Paraaortic lymph node (tissue), 1 donor: ENCODE measurements around a stretch of chr21.

GRCh38 chr21:45323478-45324188 is 35.9 kb upstream of the POFUT2 start:
- PRO-cap, result no peak

DNA sequence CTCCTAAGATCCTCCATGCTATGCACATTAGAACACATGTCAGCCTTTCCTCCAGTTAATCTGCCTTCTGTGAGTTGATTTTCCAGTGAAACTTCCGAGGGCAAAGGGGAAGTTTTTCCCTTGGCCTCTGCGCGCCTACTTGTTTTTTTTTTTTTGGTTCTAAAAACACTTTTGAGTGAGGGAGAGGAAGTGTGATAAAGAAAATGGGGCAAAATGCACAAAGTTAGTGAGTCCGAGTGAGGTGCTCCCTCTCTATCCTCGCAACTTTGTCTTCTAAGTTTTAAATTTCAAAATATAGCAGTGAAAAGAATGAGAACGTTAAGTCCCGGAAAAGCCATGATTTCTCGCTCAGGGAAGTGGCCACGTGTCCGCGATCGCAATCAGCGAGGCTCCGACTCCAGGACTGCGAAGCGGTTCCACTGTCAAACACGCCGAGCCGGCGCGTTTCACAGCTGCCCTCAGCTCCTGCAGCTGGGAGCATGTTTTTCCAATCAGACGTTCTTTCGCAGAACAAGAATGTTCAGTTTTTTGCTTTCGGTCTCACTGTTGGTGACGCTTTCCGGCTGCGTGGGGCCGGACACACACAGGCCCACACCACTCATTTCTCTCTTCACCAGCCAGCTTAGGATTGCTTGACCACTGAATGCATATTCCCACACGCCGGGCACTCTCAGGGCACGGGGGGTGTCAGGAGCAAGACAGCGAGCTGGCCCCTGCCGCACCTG is 47.6 kb upstream of the COL18A1 start:
- PRO-cap, result bidirectional peak, plus-strand start at position 413 of the sequence, minus-strand start at position 268 of the sequence

DNA sequence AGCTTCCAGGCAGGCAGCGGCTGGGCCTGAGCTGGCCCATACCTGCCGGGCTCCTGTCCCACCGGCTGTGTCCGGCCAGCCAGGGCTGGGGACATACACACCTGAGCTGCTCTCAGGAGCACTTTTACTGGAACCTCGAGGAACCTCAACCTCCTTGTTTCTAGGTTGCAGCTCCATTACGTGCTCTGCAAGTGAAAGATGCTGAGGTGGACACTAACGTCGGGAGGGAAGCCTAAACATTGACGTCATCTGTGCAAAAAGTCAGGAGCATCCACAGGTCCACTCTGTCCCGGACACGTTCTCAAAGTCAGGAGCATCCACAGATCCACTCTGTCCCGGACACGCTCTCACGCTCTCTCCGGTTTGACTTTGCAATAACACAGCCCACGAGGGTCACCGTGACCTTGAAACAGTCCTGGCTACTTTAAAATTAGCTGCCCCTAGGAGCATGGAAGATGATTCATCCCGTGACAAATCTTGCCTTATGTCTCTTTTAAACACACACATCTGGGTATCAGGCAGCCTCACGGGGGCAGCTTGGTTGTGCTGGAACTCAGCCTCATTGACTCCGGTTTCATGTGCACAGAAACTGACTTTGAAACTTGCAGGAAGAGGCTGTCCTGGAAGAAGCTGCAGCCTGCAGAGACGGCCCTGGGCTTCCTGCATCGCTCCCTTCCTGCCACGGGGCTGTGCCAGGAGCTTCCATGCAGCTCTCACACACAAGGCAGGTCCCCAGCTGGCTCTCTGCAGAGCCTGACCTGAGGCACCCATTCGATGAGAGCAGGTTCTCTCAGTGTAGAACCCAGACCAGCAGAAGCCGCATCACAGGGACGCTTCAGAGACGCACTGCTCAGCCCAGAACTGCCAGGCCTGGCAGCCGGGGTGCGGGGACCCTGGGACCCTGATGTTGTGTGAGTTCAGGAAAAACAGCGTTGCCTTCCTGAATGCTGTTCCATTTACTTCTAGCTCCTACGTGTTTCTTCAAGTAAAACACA is 18.1 kb upstream of the COL18A1 start:
- PRO-cap, result no peak

- PRO-cap, result no peak
Measured at GRCh38 chr21:45475173-45475768, 67.0 kb downstream of the SLC19A1 start.

DNA sequence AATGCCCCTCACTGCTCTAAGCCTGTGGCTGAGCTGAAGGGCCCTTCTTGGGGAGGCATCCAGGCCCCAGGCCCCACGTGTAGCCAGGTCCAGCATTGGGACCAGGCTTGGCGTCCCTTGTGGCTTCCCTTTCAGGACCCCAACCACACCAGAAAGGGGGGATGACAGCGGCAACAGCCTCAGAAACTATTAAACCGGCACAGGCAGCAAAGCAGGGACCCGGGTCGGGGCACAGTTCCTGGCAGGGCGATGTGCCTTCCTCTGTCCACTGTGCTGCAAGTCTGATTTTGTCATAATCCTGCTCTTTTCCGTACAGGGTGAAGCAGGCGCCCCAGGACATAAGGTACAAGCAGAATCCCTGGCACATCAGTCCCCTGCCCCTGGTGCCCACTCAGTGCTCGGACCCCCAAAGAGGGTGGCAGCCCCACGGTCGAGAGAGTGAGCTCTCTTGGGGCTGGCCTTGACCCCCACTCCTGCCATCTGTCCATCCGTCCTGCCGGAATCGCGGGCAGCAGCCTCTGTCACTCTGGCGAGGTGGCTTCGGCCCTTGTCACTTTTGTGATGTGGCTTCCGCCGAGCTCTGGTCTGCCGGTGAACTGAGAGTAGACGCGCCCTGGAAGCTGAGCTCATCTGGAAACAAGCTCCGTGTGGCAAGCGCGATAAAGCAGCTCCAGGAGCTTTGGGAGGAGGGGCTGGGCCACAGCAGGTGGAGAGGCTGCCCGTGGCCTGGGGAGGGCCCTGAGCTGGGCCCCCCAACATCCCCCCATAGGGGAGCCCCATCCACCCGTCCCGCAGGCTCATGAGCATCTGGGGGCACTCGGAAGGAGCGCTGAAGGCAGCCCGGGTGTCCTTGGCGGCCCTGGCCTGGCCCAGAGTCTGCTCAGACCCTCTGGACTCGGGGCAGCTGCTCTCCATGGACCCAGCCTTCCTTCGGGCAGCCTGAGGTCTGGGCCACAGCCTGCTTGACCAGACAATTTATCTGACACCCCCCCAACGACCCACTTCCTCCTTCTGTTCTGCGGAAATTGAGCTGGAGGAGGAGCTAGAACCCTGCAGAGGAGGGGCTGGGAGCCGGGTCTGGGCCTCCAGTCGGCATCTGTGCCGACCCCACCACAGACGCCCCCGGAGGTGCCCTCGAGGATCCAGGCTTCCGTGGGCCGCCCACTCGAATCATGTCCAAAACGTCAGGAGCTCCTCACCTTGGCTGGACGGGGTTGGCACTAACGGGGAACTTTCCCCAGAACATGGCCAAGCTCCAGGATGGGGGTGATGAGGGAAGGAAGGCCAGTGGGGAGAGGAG is 59.3 kb downstream of the SLC19A1 start:
- PRO-cap, result bidirectional peak, plus-strand start at position 623 of the sequence, minus-strand start at position 632 of the sequence

GRCh38 chr21:45491797-45492274 is 50.4 kb downstream of the SLC19A1 start:
- PRO-cap, result no peak

GRCh38 chr21:45498762-45499377 is 43.4 kb downstream of the SLC19A1 start:
- PRO-cap, result no peak

DNA sequence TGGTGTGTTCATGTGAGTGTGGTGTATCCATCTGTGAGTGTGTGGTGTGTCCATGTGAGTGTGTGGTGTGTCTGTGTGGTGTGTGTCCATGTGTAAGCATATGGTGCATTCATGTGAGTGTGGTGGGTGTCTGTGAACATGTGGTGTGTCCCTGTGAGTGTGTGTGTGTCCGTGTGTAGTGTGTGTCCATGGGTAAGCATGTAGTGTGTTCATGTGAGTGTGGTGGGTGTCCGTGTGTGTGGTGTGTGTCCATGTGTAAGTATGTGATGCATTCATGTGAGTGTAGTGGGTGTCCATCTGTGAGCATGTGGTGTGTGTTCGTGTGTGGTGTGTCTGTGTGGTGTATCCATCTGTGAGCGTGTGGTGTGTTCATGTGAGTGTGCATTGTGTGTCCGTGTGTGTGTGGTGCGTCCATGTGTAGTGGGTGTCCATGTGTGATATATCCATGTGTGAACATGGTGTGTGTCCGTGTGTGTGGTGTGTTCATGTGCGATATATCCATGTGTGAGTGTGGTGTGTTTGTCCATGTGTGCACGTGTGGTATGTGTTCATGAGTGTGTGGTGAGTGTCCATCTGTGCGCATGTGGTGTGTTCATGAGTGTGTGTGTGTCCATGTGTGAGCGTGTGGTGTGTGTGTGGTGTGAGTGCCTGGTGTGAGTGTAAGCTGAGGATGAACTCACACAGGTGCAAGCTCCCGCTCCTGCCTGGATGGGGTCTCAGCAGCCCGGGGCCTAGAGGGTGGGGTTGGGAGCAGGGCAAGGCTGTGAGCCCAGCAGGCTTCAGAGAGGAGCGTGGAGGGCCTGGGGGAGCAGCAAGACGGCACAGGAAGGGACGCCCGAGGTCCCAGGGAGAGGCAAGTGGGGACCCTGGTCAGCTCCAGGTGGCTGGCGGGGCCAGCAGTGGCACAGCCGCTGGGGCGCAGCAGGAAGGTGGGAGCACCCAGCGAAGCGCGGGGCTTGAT is 12.2 kb downstream of the SLC19A1 start:
- PRO-cap, result no peak

DNA sequence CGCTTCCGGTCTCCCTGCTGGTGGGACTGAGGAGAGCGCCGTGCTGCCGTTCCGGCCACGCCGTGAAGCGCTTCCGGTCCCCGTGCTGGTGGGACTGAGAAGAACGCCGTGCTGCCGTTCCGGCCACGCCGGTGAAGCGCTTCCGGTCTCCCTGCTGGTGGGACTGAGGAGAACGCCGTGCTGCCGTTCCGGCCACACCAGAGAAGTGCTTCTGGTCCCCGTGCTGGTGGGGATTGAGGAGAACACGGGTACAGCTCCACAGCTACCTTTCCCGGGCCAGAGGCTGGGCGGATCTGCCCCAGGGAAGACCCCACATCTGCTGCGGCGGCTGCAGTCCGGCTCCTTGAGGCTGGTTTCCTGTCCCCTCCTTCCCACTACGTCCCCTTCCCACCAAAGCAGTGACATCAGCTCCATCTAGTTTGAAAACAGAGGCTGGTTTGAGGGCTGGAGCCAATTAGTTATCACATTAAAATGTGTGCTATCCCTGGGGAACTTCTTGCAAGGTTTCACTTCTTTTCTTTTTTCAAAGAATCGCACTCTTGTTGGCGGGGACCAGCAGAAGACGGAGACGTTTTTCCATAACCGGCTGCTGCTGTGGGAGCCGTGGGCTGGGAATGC is 9.1 kb upstream of the PCBP3 start:
- PRO-cap, result unidirectional peak, minus-strand start at position 359 of the sequence

- PRO-cap, result no peak
Measured at GRCh38 chr21:45638566-45639563, 4.7 kb upstream of the PCBP3 start.

DNA sequence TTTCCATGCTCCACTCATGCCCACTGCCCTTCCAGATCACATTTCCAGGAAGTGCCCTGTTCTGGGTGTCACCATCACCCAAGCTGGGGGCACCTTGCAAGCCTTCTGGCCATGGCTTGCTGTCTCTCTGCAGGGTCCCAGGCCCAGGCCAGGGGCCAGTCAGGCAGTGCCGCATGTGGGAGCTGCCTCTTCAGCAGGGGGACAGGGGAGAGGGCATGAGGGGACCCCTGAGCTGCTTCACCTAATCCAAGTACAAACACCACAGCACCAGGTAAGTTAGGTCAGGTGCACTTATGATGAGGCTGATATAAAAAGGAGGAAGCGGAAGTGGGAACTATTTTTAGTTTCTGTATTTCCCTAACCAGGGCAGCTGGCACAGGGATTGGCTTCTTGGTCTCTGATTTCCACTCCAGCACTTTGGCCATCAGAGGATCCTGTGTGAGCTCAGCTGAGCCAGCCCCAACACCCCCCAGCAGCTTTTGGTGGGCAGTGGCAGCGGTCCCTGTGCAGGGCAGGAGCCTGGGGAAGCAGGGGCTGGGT is 3.5 kb upstream of the PCBP3 start:
- PRO-cap, result bidirectional peak, plus-strand start at position 415 of the sequence, minus-strand start at position 243 of the sequence

DNA sequence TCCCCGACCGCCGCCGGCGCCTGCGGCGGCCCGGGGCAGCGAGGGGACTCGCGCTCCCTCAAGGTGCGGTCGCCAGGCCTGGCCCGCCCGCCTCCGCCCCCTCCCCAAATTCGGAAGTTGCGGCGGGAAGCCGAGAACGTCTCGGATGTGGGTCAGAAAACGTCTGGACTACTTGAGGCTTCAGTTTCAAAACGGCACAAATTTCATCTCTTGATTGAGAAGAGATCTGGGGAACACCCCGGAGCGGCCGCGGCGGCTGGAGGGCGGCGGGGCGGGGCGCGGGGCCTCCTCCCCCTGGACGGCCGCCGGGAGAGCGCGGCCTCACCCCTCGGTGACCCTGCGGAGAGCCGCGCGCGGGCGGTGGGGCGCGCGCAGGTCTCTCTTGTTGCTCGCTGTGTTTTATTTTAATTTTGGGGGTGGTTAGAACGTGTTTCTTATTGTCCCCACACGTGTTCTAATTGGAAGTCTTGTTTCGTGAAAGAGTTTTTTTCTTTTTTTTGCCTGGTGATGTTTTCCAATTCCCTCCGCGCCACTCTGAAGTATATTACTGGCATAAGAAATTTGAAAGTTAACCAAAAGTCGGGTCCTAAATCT is 595 bp downstream of the PCBP3 start:
- PRO-cap, result no peak

- PRO-cap, result no peak
Measured at GRCh38 chr21:45986348-45986825, 4.8 kb downstream of the COL6A1 start.

GRCh38 chr21:45987286-45987710 is 5.7 kb downstream of the COL6A1 start:
- PRO-cap, result no peak

DNA sequence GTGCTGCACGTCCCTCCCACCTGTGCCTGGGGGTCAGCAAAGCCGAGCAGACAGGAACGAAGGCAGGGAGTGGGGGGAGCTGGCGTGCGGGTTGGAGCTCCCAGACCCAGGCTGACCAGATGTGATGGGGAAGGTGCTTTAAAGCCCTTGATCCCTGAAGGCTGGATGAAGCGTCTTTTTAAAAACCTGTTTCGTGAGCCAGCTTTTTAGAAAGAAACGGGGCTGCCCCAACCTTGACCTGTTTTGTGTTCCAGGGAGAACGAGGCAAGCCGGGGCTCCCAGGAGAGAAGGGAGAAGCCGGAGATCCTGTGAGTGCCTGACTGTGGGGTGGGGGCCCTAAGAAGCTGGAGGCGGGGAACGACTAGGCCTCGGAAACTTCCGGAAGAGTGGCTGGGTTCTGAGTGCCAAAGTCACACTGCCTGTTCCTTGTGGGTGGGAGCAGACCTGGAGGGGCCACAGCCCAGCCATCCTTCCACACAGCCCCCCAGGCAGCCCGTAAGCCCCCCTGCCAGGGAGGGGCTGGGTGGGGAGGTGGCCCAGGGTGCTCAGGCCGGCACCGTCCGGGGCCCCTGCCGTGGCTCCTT is 7.4 kb downstream of the COL6A1 start:
- PRO-cap, result no peak

GRCh38 chr21:46028987-46029644 is 47.5 kb downstream of the COL6A1 start:
- PRO-cap, result no peak

GRCh38 chr21:46031690-46031889 is 50.0 kb downstream of the COL6A1 start:
- PRO-cap, result no peak

DNA sequence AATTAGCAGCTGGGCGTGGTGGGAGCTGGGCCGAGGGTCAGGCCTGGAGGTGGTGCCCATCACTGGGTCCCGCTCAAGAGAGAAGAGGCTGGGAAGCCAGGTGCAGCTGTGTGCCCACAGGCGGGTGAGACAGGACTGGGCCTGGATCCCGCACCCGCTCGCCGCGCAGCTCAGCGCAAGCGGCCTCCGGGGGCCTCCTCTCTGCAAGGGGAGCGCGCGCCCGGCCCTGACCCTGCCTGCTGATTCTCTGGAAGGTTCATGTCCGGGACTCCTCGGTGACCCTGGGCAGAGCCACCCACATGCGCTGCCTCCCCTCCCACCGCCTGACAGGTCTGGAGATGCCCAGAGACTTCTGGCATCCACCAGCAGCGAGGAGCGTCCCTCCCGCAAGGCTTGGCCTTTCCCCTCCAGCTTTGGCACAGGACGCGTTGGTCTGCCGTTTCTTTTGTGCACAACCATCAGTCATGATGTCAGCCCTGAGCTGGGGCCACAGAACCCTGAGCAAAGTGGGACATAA is 42.1 kb upstream of the COL6A2 start:
- PRO-cap, result bidirectional peak, plus-strand start at position 345 of the sequence, minus-strand start at position 249 of the sequence; unidirectional peak, minus-strand start at position 415 of the sequence

DNA sequence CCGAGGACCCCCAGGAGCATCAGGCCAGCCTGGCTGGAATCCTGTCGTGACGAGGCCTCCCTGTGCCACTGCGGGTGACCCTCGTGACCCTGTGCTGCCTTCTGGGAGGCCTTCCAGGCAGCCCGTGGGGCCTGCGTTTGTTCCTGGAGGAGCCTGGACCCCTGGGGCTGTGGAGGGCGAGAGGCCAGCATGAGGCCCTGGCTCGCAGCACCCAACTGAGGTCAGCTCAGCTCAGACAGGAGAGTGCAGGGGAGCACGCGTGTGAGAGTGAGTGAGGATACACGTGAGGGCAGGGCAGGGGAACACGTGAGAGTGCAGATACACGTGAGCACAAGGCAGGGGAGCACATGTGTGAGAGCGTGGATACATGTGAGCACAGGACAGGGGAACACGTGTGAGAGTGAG is 432 bp upstream of the FTCD start:
- PRO-cap, result no peak

GRCh38 chr21:46277319-46277861 is 8.0 kb downstream of the MCM3AP start:
- PRO-cap, result no peak